ENCODE data around the gene GNAO1.

GRCh38 chr16:53991152-53991662 lies 287.3 kb downstream of the FTO start:
- RRBS, result no CpG with 5 or more reads among the region's 8 CpGs

DNA sequence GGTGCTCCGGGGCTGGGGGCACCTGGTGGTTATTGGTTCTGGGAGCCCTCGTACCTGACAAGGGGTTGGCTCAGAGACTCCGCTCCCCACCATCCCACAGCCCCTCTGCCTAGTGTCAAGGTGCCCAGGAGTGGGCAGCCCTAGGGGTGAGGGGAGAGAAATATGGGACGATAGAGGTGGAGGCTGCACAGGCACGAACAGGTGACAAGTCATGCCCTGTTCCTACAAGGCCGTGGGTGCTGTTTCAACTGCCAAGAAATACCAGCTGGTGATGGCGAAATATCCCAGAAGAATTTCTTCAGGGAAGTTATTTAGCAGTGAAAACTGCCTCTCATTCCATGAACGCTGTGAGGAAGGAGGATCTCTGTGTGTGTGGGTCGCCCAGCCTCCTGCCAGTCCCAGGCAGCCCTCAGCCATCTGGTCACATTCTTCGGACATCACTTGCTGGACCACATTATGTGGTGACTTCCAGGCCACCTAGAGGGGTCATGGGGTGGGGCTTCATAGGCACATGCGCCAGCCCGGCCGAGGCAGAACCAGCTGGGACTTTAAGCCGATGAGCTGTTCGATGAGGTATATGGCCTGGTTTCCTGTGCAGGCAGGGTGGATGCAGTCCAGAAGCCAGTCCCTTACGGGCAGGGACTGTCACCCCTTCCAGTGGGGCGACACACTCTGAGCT lies 55.7 kb upstream of the IRX3 start:
- RRBS, result no CpG with 5 or more reads among the region's 17 CpGs

- RRBS, result no CpG with 5 or more reads among the region's 6 CpGs
Measured at GRCh38 chr16:54589480-54589769, 302.8 kb upstream of the IRX3 start.

- RRBS, result no CpG with 5 or more reads among the region's 5 CpGs
Measured at GRCh38 chr16:54847279-54847791, 83.3 kb upstream of the IRX5 start.

DNA sequence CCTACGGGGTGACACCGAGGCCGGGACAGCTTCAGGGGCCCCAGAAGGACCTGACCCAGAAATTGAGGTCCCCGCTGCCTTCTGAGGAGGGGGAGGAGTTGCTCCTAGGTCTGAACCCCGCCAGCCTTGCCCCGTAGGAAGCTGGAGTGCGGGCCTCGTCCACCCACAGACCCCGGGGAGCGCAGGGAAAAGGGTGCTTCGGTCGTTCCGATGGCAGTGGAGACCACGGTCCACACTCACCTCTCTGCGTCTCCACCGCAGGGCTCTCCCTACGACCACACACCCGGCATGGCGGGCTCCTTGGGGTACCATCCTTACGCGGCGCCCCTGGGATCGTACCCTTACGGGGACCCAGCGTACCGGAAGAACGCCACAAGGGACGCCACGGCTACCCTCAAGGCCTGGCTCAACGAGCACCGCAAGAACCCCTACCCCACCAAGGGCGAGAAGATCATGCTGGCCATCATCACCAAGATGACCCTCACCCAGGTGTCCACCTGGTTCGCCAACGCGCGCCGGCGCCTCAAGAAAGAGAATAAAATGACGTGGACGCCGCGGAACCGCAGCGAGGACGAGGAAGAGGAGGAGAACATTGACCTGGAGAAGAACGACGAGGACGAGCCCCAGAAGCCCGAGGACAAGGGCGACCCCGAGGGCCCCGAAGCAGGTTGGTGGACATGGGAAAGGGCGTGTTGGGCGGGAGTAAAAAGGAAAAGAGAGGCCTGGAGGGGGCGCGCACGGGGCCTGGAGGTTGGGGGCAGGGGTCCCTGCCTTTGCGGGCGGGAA lies 1.8 kb downstream of the IRX5 start:
- RRBS, result 1% methylated on average over 13 of the region's 59 CpGs

DNA sequence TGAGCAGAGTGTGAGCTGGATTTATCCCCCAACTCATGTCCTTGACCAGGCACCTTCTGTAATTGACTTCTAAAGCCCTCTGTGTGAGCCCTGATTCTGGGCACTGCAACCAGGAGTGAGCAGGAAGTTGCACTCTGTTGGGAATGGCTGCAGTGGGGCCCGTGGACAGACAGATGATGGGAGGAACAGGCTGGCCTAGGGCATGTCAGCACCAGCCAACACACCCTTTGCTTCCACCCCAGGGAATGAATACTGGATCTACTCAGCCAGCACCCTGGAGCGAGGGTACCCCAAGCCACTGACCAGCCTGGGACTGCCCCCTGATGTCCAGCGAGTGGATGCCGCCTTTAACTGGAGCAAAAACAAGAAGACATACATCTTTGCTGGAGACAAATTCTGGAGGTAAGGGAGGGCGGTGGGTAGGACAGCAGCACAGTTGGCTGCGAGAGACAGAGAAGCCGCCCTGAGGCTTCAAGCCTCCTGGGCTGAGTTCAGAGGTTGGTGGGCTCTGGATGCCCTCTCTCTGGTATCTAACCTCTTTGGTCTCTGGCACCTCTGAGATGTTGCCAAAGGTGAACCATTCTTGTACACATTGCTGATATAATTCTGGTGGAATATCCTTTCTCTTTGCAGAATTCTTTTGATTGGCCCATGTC lies 10.7 kb upstream of the LPCAT2 start:
- RRBS, result no CpG with 5 or more reads among the region's 7 CpGs

- RRBS, result no CpG with 5 or more reads among the region's 20 CpGs
Measured at GRCh38 chr16:56190503-56190862, 806 bp upstream of the GNAO1 start.

DNA sequence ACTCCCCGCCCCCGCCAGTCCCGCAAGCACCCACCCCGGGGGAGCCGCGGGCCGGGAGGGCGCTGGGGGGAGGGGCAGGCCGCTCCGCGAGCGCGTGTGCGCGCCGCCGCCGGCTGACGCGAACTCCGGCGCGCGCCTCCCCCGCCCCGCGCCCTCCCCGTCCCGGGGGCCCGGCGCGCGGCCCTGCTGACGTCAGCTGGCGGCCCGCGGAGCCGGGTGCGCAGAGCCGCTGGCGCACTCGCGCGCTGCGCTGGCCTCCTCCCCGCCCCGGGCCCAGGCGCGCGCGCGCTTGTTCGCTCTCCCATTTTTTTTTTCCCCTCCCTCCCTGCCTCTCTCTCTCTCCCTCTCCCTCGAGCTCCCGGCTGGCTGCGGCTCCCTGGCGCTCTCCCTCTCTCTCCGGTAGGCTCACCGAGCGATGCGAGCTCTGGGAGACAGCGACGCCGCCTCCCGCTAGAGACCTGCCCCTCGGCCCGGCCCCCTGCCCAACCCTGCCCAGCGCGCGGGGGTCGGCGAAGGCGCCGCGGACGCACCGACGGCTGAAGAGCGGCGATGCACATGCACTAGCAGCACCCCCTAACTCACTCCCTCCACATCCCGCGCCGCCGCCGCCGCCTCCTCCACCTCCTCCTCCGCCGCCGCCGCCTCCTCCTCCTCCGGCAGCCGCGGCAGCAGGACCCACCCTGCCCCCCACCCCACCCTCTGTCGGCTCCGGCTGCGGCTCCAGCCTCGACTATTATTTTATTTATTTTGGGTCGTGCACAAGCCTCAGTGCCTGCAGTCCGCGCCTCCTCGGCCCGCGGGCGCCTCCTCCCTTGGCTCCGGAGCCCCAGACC lies at the start of gene GNAO1:
Gene GNAO1 (plus strand): TSS at position 336 of the 833 bp plus-strand sequence.
- RRBS, result 4% methylated on average over 70 of the region's 105 CpGs

GRCh38 chr16:56211392-56211531 lies 20.0 kb downstream of the GNAO1 start:
- RRBS, result no CpG with 5 or more reads among the region's 1 CpG

DNA sequence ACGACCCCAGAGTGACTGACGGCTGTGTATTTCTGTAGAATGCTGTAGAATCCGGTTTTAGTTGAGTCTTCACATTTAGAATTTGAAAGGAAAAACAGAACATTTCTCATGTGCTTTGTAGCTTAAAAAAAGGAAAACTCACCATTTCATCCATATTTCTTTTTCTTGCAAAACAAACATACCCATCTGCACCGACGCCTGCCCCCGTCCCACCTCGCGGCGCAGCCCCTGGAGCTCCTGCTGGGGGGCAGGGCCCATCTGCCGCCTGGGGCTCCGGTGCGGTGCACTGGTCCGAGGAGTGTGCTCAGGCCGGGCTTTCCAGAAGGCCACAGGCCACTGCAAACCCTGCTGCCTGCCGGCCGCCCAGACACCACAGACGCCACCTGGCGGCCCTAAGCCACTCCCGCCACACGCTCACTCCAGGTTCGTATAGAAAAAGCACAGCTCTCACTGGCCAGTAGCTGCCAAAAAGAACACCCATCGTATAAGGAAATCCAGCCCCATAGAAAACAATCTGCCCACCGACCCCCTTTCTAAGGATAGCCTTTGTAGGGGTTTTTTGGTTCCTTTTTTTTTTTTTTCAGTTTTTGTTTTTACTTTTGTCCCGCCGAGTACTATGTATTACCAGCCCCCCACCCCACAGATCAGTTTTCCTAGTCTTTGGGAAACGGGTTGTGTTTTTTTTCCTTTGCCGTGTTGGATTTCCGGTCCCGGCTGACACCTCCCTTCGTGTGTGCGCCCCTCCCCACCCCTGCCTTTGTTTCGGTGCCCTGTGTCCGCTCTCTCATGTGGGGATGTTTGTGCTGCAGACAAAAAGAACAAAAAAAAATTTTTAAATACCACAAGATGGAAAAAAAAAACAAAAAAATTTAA lies 68.9 kb downstream of the AMFR start:
- RRBS, result 11% methylated on average over 5 of the region's 33 CpGs

DNA sequence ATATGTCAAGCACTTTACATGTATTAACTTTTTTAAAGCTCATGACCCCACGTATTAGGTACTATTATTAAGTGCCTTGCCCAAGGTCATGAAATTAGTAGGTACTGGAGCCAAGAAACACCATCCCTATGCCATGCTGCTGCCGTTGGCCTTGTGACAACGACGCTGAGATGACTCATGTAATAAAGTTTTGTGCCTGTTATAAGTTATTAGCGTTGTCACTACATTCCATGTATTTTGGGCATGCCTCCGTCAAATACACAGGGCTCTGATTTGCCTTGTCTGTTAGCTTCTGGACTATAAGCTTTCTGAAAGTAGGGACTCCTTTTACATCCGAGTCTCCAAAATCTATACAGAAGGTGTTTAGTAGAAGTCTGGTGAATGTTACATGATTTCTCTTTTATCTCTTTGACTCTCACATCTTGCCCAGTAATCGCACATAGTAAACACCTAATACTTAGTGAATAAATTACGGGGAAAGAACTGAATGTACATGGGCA lies 1.3 kb downstream of the BBS2 start:
- RRBS, result no CpG with 5 or more reads among the region's 9 CpGs

DNA sequence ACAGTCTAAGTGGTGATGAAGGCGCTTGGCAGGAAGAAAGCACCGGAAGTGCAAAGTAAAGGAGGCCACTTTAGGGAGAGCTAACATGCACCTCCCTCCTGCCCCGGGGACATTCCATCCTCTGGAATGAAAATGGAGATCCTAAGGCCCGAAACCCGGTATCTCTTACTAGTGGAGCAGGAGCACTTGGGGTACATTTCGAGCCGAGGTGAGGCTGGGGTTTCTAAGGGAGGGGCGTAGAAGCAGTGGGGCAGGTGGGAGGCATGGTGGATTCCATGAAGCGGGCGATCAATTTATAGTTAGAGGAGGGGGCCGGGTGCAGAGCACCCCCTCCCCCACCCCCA lies 4.8 kb downstream of the MT1F start:
- RRBS, result 50% methylated on average over 1 of the region's 11 CpGs

GRCh38 chr16:56689189-56689697 lies 7.0 kb downstream of the MT1X start:
- RRBS, result no CpG with 5 or more reads among the region's 5 CpGs

DNA sequence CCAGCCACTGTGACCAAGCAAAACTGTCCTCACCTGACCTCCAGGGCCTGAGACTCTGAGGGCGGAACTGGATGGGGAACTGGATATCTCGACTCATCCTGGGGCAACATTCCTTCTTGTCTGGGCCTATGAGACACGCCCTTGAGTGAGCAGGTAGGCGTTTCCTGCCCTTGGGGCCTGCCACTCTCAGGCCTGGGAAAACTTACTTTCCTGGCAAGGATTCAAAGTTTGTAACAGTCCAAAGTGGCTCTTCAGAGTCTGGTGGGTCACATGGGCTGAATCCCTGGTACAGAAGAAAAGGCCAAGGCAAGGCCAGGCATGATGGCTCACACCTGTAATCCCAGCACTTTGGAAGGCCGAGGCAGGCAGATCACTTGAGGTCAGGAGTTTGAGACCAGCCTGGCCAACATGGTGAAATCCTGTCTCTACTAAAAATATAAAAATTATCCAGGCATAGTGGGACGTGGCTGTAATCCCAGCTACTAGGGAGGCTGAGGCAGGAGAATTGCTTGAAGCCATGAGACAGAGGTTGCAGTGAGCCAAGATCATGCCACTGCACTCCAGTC lies 9.8 kb downstream of the MT1X start:
- RRBS, result no CpG with 5 or more reads among the region's 6 CpGs

DNA sequence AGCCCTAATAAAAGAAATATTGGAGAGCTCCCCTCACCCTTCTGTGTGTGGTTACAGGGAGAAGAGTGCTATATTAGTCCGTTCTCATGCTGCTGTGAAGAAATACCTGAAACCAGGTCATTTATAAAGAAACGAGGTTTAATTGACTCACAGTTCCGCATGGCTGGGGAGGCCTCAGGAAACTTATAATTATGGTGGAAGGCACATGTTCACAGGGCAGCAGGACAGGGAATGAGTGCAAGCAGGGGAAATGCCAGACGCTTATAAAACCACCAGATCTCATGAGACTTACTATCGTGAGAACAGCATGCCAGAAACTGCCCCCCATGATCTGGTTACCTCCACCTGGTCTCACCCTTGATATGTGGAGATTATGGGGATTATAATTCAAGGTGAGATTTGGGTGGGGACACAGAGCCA lies 1.0 kb upstream of the NUP93 start:
- RRBS, result no CpG with 5 or more reads among the region's 5 CpGs

DNA sequence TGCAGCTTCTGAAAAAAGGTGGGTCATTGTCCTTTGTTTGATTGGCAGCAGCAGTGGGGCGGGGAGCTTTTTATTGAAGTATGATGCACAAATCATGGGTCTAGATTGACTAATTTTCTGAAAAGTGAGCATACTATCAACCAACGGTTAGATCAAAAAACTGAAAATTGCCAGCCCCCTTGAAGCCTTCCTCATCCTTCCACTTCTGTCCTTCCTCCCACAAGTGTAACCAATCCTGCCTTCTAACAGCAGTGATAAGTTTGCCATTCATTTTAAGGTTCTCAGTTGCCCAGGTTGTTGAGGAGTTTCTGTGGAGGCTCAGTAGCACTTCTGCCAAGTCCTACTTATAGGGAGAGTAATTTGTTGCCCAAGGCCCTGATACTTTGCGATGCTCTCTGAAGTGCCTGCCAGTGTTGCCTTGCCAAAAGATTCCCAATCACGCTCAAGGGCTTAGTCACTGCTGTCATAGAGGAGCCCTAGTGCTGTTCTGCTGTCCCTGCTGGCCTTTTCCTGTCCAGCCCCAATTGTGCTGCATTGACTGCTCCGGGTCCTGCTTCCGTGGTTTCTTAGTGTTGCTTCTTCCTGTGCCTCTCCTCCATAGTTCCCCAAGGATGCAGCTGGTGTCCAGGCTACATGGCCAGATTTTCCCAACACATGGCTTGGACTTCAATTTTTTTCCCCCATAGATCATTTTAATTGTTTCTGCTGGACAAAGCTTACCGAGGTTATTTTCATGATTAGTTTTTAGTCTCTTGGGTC lies 13.8 kb downstream of the NUP93 start:
- RRBS, result no CpG with 5 or more reads among the region's 7 CpGs

DNA sequence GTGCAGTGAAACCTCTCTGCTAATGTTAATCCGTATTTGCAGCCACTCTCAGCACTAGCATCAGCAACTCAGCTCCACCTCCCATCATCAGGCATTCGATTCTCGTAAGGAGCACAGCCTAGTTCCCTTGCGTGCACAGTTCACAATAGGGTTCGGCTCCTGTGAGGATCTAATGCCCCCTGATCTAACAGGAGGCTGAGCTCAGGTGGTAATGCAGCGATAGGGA lies 1.3 kb upstream of the HERPUD1 start:
- RRBS, result no CpG with 5 or more reads among the region's 6 CpGs

DNA sequence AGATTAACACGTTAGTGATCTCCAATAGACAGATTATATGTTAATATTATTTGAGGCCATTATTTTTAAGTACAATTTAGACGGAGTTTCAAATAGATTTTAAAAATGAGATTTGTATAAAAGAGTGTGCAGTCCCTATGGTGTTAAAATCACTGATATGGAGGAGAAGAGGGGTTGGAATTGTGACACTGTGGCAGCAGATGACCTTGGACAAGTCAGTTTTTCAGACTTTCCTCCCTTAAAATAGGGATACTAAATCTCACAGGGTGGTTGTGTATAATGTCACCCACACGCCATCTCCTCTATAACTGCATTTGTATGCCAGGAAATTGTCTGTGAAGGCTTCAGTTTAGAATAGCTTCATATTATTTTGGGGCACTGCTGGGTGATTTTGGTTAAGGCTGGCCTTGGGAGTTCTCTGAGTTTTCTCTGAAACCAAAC lies 2.2 kb downstream of the HERPUD1 start:
- RRBS, result no CpG with 5 or more reads among the region's 3 CpGs

DNA sequence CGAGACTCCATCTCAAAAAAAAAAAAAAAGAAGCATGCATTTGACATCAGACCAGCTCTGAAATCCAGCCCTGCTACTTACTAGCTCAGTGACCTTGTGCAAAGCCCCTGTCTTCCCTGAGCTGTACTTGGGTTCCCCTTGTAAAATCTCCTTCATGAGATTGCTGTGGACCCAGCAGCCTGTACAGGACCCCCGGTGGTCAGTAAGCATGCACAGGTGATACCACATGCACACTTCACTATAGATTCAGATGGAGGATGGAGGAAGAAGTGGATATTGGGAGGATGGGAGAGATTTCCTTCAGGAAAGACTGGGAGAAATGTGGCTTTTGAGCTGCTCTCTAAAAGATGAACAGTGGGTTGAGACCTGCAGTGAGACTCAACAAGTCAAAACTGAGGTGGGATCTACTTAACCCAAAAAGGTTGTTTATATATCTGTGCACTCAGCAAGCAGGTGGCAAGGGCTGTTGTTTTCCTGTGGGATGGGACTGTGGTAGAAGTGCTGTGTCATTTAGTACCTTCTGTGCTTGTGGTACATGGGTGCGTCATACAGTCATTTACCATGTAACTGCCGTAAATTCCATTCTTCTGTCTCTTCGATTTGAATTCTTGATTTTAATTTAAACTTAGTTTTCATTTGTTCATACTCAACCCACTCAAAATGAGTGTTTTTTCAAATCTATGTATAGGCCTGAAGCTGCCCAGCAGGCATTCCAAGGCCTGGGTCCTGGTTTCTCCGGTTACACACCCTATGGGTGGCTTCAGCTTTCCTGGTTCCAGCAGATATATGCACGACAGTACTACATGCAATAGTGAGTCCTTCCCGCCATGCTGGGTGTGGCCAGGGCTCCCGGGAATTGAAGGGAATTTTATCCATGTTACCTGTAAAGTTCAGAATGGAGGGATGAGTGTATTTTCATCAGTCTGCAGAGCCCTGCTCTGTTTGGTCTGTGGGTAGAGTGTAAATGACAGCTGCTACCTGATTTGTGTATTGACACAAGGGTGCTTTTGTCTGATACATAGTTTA lies 6.9 kb downstream of the HERPUD1 start:
- RRBS, result no CpG with 5 or more reads among the region's 9 CpGs

GRCh38 chr16:56943199-56944225 lies 11.6 kb downstream of the HERPUD1 start:
- RRBS, result no CpG with 5 or more reads among the region's 11 CpGs

Measured in AG09309 (cell line).